NCI-H460 (cell line): ENCODE data around the gene DUOXA1.

GRCh38 chr15:44193823-44194932 is 893 bp downstream of the FRMD5 start:
RAMPAGE:
- cytosol, long total RNA: no peak
- long total RNA: no peak
- nucleus, long total RNA: no peak

DNA sequence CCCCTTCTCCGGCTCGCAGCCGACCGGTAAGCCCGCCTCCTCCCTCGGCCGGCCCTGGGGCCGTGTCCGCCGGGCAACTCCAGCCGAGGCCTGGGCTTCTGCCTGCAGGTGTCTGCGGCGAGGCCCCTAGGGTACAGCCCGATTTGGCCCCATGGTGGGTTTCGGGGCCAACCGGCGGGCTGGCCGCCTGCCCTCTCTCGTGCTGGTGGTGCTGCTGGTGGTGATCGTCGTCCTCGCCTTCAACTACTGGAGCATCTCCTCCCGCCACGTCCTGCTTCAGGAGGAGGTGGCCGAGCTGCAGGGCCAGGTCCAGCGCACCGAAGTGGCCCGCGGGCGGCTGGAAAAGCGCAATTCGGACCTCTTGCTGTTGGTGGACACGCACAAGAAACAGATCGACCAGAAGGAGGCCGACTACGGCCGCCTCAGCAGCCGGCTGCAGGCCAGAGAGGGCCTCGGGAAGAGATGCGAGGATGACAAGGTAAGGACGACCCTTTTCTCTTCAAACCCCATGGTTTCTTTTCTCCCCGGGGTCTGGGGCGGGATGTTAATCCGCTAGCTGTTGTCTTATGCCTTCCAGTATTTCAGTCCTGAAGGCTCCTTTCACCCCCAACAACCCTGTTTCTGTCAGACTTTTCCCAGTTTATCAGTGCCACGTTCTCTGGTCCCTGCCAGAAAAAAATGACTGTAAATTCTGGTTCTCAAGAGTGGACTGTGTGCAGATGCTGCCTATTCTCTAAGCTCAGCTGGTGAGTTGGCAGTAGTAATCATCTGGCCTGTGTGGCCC is 552 bp downstream of the GOLM2 start:
RAMPAGE:
- cytosol, long total RNA: start-site peak on the plus strand centred at position 46 of the sequence, 73 bp wide, 245 and 555 reads in 2 replicates
- long total RNA: start-site peak on the plus strand centred at position 173 of the sequence, 280 bp wide, 146 and 89 reads in 2 replicates
- nucleus, long total RNA: start-site peak on the plus strand centred at position 44 of the sequence, 86 bp wide, 545 and 79 reads in 2 replicates

DNA sequence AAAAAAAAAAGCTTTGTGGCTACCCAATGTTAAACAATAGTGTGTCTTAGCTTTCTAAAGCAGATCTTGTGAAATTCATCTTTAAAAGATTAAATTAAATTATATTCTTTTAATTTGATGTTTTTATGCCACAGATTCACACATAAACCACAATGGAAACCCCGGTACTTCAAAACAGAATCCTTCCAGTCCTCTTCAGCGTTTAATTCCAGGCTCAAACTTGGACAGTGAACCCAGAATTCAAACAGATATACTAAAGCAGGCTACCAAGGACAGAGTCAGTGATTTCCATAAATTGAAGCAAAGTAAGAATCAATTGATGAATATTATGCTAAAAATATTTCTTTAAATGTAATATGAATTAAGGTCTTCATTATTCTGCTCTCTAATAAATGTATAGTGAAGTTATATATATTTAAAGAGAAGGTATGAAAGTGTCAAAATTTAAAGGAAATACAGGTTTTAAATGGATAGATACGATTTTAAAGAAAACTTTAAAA is 46.7 kb upstream of the CTDSPL2 start:
RAMPAGE:
- cytosol, long total RNA: no peak
- long total RNA: no peak
- nucleus, long total RNA: no peak

DNA sequence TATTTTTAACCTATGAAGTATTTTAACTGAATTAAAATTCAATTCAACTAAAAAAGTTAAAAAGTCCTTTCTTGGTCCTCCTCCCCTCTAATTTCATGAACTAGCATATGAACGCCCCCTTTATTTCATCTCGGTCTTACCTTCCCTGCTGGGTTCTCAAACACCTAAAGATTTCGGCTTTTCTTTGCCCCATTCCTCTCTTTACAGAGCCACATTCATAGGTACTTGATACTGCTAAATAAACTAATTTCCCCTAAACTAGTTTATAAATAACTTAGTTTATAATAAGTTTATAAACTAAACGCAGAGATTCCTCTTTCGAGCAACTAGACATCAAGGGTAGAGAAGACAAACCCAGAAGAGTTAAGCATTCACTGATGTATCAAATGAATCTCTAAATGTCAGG is 1.6 kb downstream of the SPG11 start:
RAMPAGE:
- cytosol, long total RNA: no peak
- long total RNA: no peak
- nucleus, long total RNA: no peak

DNA sequence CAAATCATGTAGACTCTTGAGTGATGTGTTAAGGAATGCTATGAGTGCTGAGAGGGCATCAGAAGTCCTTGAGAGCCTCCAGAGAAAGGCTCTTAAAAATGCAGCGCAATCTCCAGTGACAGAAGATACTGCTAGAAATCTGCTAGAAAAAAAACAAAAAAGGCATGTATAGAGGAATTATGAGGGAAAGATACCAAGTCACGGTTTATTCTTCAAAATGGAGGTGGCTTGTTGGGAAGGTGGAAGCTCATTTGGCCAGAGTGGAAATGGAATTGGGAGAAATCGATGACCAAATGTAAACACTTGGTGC is 3.7 kb downstream of the B2M start:
RAMPAGE:
- cytosol, long total RNA: no peak
- long total RNA: no peak
- nucleus, long total RNA: no peak

GRCh38 chr15:44718262-44718811 is 7.0 kb downstream of the B2M start:
RAMPAGE:
- cytosol, long total RNA: no peak
- long total RNA: no peak
- nucleus, long total RNA: no peak

RAMPAGE:
- cytosol, long total RNA: no peak
- long total RNA: no peak
- nucleus, long total RNA: no peak
Observed at GRCh38 chr15:44720177-44720470, 8.8 kb downstream of the B2M start.

DNA sequence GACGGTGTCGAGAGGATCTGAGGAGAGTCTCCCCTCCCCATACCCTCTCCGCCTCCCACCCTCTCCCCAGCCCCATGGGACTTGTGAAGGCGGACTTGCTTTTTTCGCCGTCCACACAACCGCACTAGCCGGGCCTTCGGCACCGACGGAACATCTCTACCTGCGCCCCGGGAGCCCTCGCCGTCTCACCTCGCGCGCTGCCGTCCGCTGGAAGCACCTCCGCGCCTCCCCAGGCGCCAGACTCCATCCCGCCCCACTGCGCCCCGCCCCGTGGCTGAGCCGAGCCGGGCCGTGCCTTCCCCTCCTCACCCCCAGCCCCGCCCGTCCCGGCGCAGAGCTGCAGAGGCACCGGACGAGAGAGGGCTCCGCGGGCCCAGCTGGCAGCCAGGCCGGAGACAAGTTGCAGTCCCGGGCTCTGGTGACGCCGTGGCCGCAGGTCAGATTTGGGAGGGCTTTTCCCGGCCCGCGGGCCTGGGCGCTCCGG is at the start of gene DUOXA1:
DUOXA1 (minus strand) TSS at position 217 of the 484 bp plus-strand sequence.
RAMPAGE:
- cytosol, long total RNA: no peak
- long total RNA: no peak
- nucleus, long total RNA: no peak

DNA sequence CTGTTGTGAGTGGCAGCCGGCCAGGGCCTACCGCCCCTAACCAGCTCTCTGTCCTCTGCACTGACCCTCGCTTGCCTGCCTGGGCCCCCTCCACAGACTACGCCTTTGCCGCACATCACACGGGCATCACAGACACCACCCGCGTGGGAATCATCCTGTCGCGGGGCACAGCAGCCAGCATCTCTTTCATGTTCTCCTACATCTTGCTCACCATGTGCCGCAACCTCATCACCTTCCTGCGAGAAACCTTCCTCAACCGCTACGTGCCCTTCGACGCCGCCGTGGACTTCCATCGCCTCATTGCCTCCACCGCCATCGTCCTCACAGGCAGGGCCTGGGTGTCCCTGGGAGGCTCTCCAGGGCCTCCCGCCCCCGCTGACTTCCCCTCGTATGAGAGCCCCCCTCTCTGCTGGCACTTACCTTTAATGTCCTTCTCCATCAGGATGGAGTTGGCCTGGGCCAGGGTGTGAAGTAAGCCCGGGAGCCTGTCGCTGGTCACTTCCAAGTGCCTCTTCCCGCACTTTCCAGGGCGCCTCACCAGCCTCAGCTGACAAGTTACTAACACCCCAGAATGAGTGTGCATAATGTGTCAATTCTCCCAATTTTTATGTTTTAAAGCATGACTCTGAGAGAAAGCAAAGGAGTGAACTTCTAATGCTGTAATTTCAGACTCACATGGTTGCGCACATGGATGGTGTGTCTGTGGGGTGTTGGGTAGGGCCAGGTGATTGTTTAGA is 22.6 kb downstream of the DUOX1 start:
RAMPAGE:
- cytosol, long total RNA: no peak
- long total RNA: no peak
- nucleus, long total RNA: no peak

RAMPAGE:
- cytosol, long total RNA: no peak
- long total RNA: no peak
- nucleus, long total RNA: no peak
Observed at GRCh38 chr15:45314990-45315348, 62.9 kb downstream of the SLC28A2 start.

DNA sequence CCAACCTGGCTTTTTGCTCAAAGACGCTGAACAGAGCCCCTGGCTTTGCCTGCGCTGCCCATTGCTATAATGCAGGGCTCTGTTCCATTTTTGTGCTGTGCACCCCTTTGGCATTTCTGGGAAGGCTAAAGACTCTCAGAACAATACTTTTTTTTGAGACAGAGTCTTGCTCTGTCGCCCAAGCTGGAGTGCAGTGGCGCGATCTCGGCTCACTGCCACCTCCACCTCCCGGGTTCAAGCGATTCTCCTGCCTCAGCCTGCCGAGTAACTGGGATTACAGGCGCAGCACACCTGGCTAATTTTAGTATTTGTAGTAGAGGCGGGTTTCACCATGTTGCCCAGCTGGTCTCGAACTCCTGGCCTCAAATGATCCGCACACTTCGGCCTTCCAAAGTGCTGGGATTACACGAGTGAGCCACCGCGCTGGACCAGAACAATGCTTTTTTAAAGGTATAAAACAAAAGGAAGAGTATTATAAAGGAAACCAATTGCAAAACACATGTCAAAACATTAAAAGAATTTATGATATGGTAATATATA is 940 bp downstream of the SQOR start:
RAMPAGE:
- cytosol, long total RNA: no peak
- long total RNA: no peak
- nucleus, long total RNA: no peak

DNA sequence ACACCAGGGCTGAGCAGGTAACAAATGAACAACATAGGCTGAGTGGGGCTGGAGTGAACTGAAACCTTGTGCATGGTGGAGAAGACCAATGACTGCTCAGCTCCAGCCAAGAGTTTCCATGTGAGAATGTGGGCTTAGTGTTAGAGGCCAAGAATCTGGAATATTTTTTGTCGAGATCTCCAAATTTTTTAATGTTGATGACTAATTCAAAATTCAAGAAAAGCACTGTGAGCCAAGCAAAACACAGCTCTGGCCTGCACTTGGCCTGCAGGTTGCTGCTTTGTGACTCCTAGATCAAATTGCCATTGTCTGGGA is 7.4 kb downstream of the SQOR start:
RAMPAGE:
- cytosol, long total RNA: no peak
- long total RNA: no peak
- nucleus, long total RNA: no peak

RAMPAGE:
- cytosol, long total RNA: no peak
- long total RNA: no peak
- nucleus, long total RNA: no peak
Observed at GRCh38 chr15:45644713-45645191, 9.9 kb downstream of the SQOR start.

GRCh38 chr15:45855058-45855554 is 220.3 kb downstream of the SQOR start:
RAMPAGE:
- cytosol, long total RNA: no peak
- long total RNA: no peak
- nucleus, long total RNA: no peak

DNA sequence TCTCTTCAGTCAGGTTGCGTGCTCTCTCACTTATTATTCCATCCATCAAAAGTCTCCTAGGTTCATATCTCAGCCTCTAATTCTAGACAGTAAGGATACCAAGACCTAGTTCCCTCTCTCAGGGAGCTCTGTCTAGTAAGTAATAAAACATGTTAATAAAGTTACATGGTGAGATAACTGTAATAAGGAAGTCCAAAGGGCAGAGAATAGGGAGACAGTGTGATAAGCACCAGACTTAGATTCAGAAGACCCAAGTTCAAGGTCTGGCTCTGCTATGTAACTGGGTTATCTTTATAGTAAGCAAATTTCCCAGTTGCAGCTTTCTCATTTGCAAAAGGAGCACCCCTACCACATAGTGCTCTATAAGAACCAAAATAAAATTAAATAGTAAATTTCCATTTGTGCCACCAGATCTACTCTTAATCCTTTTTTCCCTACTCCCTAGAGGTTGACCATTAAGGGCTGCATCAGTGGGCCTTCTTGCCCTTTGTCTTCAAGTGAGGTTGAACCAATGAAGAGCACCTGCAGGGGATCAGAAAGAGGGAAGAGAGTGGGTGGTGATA is 8.7 kb upstream of the SEMA6D start:
RAMPAGE:
- cytosol, long total RNA: no peak
- long total RNA: no peak
- nucleus, long total RNA: no peak

RAMPAGE:
- cytosol, long total RNA: no peak
- long total RNA: no peak
- nucleus, long total RNA: no peak
Observed at GRCh38 chr15:48149810-48150404, 28.2 kb downstream of the MYEF2 start.

RAMPAGE:
- cytosol, long total RNA: no peak
- long total RNA: no peak
- nucleus, long total RNA: no peak
Observed at GRCh38 chr15:48177113-48177328, 1.1 kb downstream of the MYEF2 start.

DNA sequence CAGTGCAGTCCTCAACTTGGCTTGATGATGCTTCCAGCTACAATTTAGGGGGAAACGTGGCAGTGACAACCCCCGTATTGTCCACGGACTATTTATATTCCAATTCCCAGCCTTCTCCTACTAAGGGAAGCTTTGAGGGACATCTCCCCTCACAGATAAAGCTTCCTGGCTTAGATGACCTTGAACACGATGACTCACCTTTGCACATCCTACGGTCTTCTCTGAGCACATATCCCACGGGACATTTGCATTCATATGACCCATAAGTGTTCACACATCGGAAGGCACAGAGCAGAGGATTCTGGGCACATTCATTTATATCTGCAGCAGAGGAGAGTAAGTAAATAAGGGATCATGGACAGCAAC is 101.4 kb downstream of the DUT start:
RAMPAGE:
- cytosol, long total RNA: no peak
- long total RNA: no peak
- nucleus, long total RNA: no peak

RAMPAGE:
- cytosol, long total RNA: no peak
- long total RNA: no peak
- nucleus, long total RNA: no peak
Observed at GRCh38 chr15:48596235-48597027, 49.1 kb downstream of the FBN1 start.

RAMPAGE:
- cytosol, long total RNA: no peak
- long total RNA: no peak
- nucleus, long total RNA: no peak
Observed at GRCh38 chr15:48602639-48603219, 42.8 kb downstream of the FBN1 start.